ENCODE measurements around a stretch of chr9.

DNA sequence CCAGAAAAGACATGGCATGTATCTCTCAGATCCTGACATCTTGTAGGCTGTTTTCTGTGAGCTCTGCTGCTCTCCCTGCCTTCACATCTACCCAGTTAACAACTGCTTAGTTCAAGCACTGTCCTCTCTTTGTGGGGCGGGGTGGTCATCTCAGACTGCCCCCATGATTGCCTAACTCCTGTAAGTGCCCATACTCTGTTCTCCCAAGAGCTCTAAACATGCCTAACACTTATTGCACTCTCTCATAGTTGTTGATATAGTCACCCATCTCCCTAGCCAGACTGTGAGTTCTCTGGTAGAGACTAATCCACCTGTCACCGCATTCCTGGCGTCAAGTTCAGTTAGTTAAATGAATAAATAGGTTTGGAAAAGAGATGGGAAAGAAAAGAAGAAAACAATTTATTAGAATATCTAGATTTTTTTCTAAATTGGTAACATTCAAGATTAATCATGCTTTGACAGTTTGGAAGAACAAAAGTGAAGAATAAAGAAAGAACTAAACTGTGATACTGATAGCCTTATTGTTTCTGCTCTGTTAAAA lies 18.3 kb upstream of the MUSK start:
- PRO-cap, result no peak
- RRBS, result no CpG with 5 or more reads among the region's 3 CpGs

- PRO-cap, result no peak
- RRBS, result no CpG with 5 or more reads among the region's 5 CpGs
Observed at GRCh38 chr9:110895496-110896053, 142.7 kb downstream of the LPAR1 start.

DNA sequence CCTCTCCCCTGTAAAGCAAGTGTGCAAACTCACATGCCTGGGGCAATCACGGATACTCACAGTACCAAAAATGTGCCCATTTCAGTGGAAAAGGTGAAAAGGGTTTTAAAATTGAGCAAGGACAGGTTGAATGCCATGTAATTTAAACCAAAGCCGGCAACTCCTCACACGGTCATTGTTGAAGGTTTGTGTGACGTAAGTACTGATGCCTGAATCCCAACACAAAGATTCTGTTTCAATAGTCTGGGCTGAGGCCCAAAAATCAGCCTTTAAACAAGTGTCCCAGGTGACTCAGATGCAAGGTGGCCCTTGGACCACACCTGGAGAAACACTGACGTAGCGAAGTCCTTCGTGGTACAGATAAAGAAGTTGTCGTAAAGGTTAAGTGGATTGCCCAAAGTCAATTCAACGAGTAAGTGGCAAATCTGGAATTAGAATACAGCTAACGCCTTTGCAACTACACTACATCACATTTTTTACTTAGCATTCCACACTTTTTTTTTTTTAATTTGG lies 111.5 kb downstream of the LPAR1 start:
- PRO-cap, result no peak
- RRBS, result no CpG with 5 or more reads among the region's 10 CpGs

- PRO-cap, result no peak
- RRBS, result no CpG with 5 or more reads among the region's 5 CpGs
Observed at GRCh38 chr9:111039398-111039522, 990 bp upstream of the LPAR1 start.

DNA sequence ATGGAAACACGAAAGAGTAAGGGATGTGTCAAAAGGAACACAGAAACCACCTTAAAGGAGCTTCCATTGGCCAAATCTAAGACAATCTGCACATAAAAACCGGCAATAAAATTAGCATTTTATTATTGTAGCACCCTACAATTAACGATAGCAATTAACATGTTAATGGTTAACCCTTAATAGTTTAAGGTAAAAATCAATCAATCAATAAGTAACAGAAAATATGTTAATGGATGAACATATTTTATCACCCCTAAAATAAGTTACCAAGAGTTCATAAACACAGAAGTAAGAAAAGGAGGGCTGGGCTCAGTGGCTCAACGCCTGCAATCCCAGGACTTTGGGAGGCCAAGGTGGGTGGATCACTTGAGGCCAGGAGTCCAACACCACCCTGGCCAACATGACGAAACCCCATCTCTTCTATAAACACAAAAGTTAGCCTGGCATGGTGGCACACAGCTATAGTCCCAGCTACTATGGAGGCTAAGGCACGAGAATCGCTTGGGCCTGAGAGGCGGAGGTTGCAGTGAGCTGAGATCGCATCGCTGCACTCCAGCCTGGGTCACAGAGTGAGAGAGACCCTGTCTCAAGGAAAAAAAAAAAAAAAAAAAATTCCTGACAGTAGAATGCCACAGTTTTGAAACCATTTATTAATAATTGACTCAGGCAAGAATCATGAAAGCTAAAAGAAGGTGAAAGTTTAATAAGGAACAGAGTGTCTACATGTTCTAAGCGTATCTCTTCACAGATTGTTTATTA lies 5.5 kb upstream of the PTGR1 start:
- PRO-cap, result no peak
- RRBS, result no CpG with 5 or more reads among the region's 11 CpGs

GRCh38 chr9:111633179-111633979 lies 2.2 kb downstream of the DNAJC25 start:
- PRO-cap, result no peak
- RRBS, result no CpG with 5 or more reads among the region's 7 CpGs

- PRO-cap, result no peak
- RRBS, result no CpG with 5 or more reads among the region's 7 CpGs
Observed at GRCh38 chr9:111656945-111657526, 4.4 kb upstream of the GNG10 start.

- PRO-cap, result no peak
- RRBS, result no CpG with 5 or more reads among the region's 1 CpG
Observed at GRCh38 chr9:111662771-111662899, 1.2 kb downstream of the GNG10 start.

DNA sequence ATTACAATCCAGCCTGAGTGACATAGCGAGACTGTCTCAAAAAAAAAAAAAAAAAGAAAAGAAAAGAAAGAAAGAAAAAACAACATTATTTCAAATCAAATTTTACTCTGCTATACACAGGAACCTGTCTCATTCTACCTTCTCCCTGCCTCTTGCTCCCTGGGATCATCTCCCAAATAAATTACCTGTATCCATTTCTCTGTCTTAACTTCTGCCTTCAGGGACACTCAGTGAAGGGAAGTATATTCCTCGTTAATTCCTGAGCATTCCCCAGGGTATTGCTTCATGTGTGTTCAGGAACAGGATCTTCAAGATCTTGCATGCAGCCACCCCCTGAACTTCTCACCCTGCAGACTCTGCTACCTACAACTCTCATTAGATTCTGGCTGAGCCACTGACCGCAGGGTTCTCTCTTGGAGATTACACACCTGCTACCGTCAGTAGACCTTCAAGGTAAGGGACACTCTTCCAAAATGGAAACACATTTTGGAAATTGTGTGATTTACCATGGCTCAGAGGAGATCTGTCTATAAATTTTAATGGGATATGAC lies 39.1 kb upstream of the UGCG start:
- PRO-cap, result no peak
- RRBS, result no CpG with 5 or more reads among the region's 4 CpGs

DNA sequence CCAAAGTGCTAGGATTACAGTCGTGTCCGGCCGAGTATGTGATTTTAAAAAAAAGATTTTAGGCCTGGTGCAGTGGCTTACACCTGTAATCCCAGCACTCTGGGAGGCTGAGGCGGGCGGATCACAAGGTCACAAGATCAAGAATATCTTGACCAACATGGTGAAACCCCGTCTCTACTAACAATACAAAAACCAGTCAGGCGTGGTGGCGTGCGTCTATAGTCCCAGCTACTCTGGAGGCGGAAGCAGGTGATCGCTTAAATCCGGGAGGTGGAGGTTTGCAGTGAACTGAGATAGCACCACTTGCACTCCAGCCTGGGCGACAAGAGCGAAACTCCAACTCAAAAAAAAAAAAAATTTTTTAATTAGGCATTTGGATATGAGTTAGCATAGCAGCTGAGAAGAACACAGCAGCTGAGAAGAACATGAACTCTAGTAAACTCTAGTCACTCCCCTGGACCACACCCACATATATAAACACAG lies 4.7 kb upstream of the UGCG start:
- PRO-cap, result no peak
- RRBS, result no CpG with 5 or more reads among the region's 14 CpGs

DNA sequence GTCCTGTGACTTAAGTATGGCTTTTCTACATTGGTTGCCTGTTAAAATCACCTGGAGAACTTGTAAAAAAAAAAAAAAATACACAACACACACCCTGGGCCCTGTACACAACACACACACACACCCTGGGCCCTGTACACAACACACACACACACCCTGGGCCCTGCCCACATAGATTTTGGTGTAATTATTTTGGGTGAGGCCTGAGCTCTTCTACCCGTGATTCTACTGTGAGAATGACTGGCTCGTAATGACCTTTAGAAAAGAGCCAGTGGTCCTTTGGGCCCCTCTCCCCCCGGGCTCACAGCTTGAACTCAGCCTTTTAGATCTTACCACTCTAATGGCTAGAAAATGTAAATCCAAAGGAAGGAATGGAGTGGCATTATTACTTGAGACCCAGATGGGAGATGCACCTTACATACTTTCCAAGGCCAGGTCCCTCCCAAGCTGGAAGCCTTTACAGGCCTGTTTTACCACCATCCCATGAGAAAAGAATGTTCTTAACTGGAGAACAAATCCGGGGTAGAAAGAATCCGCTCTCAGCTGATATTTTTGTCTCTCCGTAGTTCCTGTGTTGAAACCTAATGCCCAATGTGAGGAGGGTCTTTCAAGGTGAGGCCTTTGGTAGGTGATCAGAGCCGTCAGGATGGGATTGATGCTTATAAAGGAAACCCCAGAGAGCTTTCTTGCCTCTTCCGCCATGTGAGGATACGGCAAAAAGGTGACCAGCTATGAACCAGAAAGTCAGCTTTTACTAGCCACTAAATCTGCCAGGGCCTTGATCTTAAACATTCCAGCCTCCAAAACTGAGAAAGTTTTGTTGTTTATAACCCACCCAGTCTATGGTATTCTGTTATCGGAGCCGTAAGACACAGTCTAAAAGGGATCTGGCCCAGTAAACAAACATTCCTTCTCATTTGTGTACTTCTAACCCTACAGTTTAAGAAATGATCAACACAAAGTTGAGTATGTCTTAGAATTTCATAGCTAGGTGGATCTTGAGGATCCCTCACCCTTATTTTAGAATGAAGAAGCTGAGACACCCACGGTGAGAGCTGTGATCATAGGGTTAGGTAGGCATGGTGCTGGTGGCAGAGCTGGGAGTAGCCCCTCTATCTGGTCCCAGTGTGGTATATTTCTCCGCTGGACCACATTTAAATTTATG lies 39.3 kb downstream of the UGCG start:
- PRO-cap, result no peak
- RRBS, result no CpG with 5 or more reads among the region's 13 CpGs

DNA sequence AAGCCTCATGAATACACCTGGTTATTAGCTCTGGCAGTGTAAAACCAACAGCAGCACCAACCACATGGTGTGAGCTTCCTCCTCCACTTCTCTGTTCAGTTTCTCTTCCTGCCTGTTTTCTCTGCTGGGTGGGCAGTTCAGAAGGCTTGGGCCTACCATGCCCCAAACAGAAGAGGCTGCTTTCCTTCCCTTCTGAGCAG lies 86.9 kb downstream of the UGCG start:
- PRO-cap, result no peak

DNA sequence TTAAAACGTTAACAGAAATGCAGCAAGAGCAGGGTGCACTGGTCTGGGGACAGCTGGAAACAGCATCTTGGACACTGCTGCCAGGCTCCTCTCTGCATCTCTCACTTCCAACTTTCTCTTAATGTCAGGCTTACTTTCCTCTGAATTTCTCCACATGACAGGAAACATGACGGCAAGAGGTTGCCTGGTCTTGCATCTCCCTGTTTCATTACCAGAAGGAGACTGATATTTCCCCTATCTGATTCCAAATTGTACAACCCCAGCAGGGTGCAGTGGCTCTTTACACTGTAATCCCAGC lies 101.5 kb downstream of the UGCG start:
- PRO-cap, result no peak
- RRBS, result no CpG with 5 or more reads among the region's 2 CpGs

- PRO-cap, result no peak
- RRBS, result no CpG with 5 or more reads among the region's 9 CpGs
Observed at GRCh38 chr9:112002450-112002901, 105.9 kb downstream of the UGCG start.

GRCh38 chr9:112061214-112062091 lies 113.6 kb downstream of the SUSD1 start:
- PRO-cap, result no peak
- RRBS, result no CpG with 5 or more reads among the region's 6 CpGs

DNA sequence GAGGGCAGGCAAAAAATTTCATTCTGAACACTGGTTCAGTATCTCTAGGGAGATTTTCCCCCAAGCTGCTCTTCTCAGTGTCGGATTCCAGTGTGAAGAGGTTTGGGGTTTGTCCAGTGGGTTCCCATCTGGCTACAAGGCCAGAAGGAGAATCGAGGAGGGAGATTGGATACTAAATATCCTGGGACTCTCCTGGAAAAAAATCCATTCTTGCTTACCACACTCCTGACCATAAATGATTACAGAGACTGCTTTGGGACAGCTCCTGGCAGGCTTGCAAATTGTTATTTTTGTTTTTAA lies 4.6 kb upstream of the SUSD1 start:
- PRO-cap, result no peak
- RRBS, result no CpG with 5 or more reads among the region's 2 CpGs

DNA sequence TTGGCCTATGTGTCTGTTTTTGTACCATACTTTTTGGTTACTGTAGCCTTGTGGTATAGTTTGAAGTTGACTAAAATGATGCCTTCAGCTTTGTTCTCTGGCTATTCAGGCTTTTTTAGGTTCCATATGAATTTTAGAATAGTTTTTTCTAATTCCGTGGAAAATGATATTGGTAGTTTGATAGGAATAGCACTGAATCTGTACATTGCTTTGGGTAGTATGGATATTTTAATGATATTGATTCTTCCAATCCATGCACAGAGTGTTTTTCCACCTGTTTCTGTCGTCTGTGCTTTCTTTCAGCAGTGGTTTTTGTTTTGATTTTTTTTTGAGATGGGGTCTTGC lies 29.2 kb upstream of the SUSD1 start:
- PRO-cap, result unidirectional peak, minus-strand start at position 285 of the sequence
- RRBS, result no CpG with 5 or more reads among the region's 2 CpGs

GRCh38 chr9:112380711-112381126 lies 811 bp downstream of the HSDL2 start:
- PRO-cap, result unidirectional peak, minus-strand start at chr9:112380871
- RRBS, result no CpG with 5 or more reads among the region's 8 CpGs

DNA sequence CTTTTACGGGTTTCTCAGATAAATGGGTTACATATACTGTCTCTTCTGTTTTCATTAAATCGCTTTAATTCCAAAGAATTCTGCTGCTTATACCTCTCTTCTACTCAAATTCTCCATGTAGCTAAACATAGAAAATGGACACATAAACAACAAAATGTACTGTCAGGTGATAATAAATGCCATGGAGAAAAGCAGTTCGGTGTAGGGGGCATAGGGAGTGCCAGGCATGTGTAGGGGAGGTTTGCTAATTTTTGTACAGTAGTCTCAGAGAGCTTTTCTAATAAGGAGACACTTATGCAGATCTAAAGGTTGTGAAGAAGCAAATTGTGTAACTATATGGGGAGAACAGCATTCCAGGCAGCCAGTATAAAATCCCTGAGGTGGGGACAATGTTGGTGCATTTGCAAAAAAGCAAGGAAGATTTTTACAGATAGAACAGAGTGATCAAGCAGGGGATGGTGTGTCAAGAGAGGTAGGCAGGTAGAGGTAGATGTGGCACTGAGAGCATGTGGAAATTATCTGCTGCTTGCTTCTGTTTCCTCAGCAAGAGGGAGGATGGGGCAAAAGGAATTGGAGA lies 24.0 kb downstream of the KIAA1958 start:
- PRO-cap, result no peak
- RRBS, result no CpG with 5 or more reads among the region's 3 CpGs

DNA sequence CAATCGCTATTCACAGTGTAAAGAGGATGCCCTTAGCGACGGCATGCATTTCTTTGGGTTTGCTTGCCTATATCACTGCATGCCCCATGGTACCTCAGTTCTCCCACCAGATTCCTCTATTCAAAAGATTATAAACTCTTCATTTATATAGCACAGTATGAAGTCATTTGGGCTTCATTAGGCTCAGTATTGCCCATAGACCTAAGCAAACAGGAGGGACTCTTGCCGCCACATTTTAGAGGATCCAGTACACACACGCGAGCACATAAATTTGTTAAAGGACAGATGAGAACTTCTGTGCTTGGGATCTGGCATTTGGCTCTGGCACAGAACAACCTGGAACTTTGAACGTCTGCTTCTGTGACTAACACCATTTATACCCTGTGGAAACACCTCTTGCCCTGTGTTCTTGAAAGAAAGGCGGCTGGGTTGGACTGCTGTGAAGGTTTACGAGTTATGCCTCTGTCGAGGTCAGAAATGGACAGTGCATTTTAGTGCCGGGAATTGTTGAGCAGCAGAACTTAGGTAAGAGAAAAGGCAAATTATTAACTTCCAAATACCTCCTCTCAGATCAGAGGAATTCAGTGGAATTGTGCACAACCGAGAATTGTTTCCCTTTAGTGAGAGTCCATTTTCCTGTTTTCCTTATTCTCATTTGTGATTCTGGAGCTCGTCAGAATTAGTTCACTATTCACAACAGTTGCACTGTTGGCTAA lies 14.0 kb upstream of the INIP start:
- PRO-cap, result no peak
- RRBS, result no CpG with 5 or more reads among the region's 13 CpGs

Data from kidney (tissue), 2 donors.